Cytotoxic T cell (primary cell): ENCODE measurements around a stretch of chr11.

GRCh38 chr11:61910732-61911267, 6.6 kb downstream of the RAB3IL1 start:
- PRO-cap, 2 experiments, result no peak in any of the 2 experiments

GRCh38 chr11:61955465-61956369, 5.6 kb downstream of the BEST1 start:
- PRO-cap, 2 experiments, result no peak in any of the 2 experiments

DNA sequence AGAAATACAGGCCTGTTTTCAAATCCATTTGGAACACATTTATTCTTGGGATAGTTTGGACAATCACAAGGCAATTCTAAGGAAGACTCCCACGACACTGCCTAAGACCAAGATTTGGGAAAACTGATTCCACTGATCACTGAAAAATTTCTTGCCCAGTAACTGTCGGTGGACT, 1.1 kb downstream of the FTH1 start:
- PRO-cap, 2 experiments, result no peak in any of the 2 experiments

DNA sequence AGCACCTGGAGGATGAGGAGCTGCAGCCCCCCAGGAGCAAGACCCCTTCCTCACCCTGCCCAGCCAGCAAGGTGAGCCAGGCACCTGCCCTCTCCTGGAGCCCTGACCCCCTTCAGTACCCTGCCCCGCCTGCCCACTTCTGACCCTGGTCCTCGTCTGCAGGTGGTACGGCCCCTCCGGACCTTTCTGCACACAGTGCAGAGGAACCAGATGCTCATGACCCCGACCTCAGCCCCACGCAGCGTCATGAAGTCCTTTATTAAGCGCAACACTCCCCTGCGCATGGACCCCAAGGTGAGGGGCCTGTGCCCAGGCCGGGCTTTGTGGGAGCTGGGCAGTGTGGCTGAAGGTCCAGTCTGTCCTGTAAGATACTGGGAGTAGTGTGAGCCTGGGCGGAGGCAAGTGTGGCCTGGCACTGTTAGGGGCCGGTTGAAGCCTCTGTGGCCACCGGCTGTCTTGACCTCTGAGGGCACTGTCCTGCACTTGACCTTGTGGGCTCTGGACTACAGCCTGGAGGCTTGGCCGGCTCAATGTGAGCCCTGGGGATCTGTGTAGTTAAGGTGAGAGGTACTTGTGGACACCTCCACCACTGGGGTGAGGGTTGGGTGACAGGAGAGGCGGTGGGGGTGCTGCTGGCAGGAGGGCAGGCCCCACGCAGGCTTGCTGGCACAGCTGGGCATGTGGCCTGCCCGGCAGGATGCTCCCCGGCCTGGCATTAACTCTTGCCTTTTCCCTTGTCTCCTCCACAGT, 17.1 kb downstream of the INCENP start:
- PRO-cap, 2 experiments, result no peak in any of the 2 experiments

- PRO-cap, 2 experiments, result no peak in any of the 2 experiments
Observed at GRCh38 chr11:62146450-62146951, 22.7 kb downstream of the INCENP start.

DNA sequence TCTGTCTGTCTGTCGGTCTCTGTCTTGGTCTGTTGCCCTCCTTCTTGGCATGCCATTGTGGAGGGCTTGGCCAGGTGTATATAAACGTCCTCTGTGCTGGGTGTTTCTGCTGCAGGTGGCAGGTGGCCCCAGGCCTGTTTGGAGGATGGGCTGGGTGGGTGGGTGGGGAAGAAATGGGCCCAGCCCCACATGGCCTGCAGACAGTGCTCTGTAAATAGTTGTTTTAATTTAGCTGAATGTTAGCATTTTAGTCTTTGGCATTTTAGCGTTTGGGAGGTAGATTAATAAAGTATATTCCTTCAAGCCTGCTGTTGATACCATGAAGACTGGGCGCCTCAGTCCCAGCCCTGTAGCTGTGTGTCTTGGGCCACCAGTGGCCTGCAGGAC, 28.2 kb downstream of the INCENP start:
- PRO-cap, 2 experiments, result no peak in any of the 2 experiments

- PRO-cap, 2 experiments, result peak in 2 of 2 experiments; most common plus-strand start chr11:62371258 (in 2); most common minus-strand start chr11:62371139 (in 1)
Observed at GRCh38 chr11:62370714-62371534, 33.7 kb downstream of the ASRGL1 start.

DNA sequence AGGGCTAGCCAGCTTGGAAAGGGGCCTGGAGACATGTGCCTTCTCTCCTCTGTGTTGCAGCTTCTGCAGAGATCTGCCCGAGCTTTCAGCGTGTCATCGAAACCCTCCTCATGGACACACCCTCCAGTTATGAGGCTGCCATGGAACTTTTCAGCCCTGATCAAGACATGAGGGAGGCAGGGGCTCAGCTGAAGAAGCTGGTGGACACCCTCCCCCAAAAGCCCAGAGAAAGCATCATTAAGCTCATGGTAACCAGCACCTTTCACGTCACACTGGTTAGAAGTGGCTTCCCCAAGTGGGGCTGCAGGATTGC, 3.3 kb downstream of the SCGB1A1 start:
- PRO-cap, 2 experiments, result no peak in any of the 2 experiments

GRCh38 chr11:62462099-62462660, 43.3 kb downstream of the SCGB1A1 start:
- PRO-cap, 2 experiments, result no peak in any of the 2 experiments

DNA sequence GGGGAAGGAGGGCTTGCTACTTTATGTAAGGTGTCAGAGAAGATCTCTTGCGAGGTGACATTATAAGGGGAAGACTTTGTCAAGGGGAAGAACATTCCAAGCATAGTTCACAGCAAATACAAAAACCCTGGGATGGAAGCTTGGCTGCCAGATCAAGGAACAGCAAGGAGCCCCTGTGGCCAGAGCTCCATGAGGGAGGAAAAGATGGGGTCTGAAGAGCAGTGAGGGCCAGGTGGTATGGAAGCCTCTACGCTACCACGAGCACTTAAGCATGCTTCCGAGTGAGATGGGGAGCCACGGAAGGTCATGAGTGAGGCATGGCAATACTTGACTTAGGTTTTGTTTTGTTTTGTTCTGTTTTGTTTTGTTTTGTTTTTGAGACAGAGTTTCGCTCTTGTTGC, 62.2 kb downstream of the AHNAK start:
- PRO-cap, 2 experiments, result no peak in any of the 2 experiments

DNA sequence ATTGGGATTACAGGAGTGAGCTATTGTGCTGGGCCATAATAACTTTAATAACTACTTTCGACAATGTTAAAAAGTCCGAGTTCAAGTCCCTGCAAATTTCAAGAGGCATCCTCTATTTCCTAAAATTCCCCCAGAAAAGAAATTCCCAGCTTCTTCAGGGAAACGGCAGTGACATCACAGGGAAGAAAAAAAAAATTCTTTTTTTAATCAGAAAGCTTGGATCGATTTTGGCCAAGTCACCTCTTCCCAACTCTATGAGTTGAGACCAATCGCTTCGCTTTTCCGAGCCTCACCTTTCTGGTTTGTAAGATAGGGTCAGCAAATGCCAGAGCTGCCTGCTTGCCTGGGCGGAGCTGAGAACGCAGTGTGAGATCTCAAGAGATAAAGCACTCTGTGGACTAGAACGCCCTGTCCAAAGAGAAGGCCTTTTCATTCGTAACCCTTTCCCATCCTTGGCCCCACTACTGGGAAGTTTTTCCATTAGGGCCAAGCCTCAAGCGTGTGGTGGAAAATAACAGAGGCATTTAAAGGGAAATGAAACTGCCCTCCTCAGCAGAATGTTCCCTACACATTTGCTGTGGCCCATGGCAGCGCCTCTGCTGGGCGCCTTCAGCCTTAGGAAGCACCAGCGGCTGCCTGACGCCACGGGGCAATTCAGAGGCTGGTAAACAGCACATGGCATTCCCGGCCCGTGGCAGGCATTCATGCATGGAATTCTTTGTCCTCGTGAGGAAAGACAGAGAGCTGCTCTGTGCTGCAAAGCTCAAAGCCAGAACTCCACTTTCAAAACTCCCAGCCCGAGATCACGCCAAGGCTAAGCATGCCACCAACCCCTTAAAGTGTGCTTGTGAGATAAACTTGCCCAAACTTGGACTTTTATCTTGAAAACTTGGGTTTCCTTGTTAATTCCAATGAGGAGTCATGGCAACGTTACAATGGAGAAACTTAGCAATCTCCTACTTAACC, 38.2 kb downstream of the AHNAK start:
- PRO-cap, 2 experiments, result no peak in any of the 2 experiments

GRCh38 chr11:62533618-62534244, 12.9 kb downstream of the AHNAK start:
- PRO-cap, 2 experiments, result no peak in any of the 2 experiments

DNA sequence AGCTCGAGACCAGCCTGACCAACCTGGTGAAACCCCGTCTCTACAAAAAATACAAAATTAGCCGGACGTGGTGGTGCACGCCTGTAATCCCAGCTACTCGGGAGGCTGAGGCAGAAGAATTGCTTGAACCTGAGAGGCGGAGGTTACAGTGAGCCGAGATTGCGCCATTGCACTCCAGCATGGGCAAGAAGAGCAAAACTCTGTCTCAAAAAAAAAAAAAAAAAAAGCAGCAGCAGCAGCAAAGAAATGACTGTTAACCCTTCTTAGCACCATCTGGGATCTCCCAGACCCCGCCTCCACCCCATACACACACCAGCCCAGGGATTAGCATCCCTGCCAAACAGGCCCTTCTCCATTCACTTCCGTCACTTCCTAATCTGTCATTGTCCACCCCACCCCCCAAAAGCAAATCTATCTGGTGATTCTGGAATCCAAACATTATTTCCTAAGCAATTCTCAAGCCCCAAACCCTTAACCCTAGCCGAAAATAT, 5.8 kb upstream of the AHNAK start:
- PRO-cap, 2 experiments, result no peak in any of the 2 experiments

DNA sequence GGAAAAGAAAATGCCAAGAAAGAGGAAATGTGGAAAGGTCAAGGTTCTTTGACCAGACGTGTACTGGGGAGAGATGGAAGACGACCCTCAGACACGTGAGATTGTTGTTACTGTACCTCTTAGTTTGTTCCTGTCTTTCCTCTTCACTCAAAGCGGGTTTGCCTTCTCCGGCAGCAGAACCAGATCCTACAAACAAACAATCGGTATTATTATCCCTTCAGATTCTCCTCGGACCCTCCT, 730 bp downstream of the UBXN1 start:
- PRO-cap, 2 experiments, result no peak in any of the 2 experiments

GRCh38 chr11:62690406-62690982, 1.2 kb upstream of the LRRN4CL start:
- PRO-cap, 2 experiments, result no peak in any of the 2 experiments

DNA sequence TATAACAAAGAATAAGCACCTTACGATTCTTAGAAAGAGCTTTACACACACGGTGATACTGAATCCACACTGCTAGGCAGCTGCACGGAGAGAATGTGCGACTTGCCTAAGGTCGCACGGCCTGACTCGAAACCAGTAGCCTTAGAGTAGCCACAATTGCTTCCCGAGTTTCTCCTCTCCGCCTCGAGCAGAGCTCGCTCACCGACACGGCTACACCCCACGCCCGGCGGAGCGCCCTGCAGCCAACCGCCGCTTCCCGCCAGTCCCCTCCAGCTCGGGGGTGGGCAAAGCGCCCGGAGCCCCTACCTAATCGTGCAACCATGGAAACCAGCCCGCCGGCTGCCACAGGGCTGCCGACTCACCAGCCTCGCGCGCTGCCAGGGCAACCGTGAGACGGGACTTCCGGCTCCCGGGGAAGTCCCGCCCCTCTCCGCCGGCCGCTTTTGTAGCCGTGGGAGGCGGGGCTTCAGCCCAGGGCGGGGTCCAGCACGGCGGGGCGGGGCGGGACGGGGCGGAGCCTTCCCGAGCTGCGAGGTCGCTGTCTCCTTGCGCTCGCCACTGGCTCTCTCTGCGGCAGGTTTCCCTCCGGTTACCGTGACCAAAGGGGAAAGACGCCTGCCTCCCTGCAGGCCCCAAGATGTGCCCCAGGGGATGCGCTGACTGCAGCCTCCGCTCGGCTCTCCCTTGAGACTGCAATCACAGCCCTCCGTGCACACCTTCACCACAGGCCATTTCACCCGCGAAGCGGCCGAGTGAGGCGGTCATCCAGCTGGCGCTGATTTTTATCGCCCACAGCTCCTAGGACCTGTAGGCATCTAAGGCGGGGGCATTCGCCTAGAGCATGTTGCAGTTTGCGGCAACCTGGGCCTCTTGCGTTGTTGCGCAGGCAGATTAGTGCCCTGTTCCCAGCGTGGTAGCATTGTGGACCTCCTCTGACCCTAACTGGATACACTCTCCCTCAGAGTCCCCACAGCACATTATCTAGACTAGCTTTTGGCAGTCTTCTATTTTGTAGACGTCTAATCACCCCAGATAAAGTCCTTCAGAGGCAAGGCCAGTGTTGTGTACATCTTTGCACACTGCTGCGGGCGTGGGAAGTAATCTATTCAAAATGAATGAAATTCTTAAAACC, 961 bp downstream of the BSCL2 start:
- PRO-cap, 2 experiments, result peak in 2 of 2 experiments; most common plus-strand start position 507 of the sequence (in 2); most common minus-strand start position 360 of the sequence (in 2)

DNA sequence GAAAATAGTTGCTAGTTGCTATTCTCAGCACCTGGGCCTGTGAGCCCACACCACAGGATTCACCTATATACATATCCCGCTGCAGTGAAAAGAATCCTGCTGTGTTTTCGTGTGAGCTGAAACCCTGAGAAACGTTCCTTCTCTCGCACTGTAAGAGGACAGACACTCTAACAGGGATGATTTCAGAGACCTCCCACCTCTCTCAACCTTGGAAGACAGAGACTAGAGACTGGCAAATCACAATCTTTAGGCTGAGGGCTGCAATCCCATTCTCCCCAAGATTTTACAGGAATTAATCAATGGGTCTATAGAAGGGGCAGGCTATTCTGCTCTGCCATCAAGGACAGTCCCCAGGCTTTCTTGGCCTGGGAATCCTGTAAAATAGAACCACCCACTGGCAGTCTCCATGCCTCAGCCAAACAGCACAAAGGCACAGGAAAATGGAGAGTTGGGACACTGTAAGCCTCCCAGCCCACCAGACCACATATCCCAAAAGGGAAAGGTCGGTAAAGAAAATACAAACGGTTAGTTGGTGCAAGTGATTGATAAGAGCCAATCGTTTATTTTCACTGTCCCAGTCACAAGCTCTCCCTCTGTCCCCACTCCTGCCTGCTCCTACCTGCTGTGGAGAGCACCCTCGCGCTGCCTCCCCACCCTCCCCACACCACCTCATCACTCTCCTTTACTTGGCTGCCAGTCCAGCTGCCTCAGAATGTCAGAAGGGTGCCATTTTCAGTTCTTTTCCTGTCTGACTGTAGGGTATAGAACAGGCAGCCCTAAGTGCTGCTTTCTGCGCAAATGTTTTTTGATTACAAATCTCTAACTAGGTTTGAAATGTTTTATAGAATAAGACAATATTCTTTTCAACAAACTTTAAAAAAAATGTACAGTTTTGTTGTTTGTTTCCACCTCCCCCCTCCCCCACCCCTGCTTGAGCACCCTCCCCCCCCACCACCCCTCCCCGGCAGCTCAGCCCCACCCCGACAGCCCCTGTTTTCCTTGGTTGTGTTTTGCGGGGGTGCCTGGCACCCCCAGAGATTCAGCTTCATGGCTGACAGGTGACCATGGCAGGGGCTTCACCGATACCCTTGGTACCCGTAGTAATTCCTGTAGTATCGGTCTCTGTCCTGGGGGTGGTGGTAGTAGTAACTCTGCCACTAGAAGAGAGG, 7.1 kb downstream of the GNG3 start:
- PRO-cap, 2 experiments, result no peak in any of the 2 experiments

- PRO-cap, 2 experiments, result no peak in any of the 2 experiments
Observed at GRCh38 chr11:62716871-62717393, 9.5 kb downstream of the GNG3 start.

DNA sequence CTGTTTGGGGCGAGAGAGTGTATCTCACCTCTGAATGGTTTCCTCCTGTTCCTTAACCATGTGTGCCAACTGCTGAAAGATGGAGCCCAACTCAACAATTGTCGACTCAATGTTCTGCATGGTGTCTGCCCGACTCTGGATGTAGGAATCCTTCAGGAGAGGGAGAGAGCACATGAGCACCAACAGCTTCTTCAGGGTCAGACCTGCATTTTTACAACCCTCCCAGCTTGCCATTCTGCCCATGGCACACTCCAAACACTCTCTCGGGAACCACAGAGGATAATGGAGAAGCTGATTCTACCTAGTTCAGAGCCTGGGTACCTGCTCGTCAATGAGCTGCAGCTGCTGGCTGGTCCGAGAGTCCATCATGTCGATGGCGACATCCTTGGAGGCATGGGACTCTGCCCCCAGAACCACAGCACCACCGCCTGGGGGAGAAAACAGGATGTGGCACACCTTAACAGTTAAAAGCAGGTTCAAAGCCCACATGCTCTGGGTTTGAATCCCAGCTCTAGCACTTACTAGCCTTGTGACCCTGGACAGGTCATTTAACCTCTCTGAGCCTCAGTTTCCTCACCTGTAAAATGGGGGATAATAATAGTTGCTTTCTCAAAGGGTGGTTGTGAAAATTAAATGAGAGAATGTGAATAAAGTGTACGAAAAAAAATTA, 7.6 kb downstream of the STX5 start:
- PRO-cap, 2 experiments, result no peak in any of the 2 experiments

- PRO-cap, 2 experiments, result peak in 1 of 2 experiments; most common minus-strand start chr11:62853036 (in 1)
Observed at GRCh38 chr11:62852741-62853243, 13.4 kb upstream of the WDR74 start.